ENCODE results near the genes CABYR, IMPACT and ZNF521.

GRCh38 chr18:24015805-24016453, 1.4 kb downstream of the TTC39C start:
- PRO-cap: no peak
- RAMPAGE, long total RNA, 2 experiments: no peak in any of the 2 experiments

DNA sequence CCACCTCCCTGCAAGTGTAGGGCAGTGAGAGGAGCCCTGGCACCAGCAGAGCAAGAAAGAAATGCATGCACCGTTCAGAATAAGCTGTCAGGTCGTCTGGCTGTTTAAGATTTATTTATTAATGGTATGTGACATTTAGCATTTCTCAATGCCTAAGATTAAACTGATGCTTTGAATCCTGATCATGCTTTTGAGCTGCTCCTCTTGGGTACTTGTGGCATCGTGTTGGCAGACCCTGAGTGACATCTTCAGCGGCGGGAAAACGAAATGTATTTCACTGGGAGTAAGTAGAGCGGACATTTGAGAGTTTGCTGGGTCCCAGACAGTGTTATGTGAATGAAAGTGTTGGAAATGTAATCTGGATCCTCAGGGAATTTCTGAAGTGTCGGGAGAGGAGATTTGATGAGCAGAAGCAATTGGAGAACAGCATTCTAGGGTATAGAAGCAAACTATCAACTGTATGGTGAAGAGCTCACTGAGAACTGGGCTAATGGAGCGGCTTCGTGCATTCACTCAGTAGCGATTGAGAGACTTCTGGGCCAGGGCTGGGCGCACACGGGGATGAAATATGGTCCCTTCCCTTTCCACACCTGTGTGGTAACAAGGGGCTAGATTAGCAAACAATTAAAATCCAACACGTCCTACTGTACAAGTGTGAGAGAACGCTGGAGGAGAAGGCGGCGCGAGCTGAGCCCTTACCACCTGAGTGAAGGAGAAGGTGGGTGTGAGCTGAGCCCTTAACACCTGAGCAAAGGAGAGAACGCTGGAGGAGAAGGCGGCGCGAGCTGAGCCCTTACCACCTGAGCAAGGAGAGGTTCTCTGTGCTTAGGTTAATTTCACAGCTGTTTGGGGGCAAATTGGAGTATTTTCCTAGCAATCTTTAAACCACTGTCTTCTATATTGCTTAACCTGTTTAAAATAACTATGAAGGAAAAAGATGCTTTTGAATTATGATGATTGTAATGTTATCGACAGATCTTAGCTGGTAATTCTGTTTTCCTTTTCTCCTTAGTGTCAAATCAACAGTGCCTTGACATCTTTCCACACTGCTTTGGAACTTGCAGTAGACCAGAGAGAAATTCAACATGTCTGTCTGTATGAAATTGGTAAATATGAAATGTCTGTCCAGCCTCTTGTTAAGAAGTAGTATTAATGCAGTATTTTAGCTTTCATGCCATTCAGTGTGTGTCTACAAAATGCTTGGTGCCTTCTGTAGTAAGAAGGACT, 24.9 kb upstream of the CABYR start:
- PRO-cap: no peak
- RAMPAGE, long total RNA, 2 experiments: no peak in any of the 2 experiments

GRCh38 chr18:24138406-24139708, at the start of gene CABYR:
Gene CABYR (plus strand): TSS chr18:24139062.
- PRO-cap: bidirectional peak, plus-strand start at chr18:24139062, minus-strand start at chr18:24138913
- RAMPAGE, long total RNA, 2 experiments: start-site peak on the plus strand in 1 of 2 experiments, at chr18:24139059-24139063 at its widest, 147 reads per replicate

GRCh38 chr18:24177054-24177560, 38.2 kb downstream of the CABYR start:
- PRO-cap: no peak
- RAMPAGE, long total RNA, 2 experiments: no peak in any of the 2 experiments

- PRO-cap: bidirectional peak, plus-strand start at chr18:24426785, minus-strand start at chr18:24426615
- RAMPAGE, long total RNA, 2 experiments: start-site peak on the plus strand in 2 of 2 experiments, at chr18:24426663-24426748 at its widest, 1,174 to 1,530 reads per replicate
These were observed at the start of gene IMPACT for GRCh38 chr18:24426127-24427354. Gene IMPACT (plus strand): TSS chr18:24426670.

DNA sequence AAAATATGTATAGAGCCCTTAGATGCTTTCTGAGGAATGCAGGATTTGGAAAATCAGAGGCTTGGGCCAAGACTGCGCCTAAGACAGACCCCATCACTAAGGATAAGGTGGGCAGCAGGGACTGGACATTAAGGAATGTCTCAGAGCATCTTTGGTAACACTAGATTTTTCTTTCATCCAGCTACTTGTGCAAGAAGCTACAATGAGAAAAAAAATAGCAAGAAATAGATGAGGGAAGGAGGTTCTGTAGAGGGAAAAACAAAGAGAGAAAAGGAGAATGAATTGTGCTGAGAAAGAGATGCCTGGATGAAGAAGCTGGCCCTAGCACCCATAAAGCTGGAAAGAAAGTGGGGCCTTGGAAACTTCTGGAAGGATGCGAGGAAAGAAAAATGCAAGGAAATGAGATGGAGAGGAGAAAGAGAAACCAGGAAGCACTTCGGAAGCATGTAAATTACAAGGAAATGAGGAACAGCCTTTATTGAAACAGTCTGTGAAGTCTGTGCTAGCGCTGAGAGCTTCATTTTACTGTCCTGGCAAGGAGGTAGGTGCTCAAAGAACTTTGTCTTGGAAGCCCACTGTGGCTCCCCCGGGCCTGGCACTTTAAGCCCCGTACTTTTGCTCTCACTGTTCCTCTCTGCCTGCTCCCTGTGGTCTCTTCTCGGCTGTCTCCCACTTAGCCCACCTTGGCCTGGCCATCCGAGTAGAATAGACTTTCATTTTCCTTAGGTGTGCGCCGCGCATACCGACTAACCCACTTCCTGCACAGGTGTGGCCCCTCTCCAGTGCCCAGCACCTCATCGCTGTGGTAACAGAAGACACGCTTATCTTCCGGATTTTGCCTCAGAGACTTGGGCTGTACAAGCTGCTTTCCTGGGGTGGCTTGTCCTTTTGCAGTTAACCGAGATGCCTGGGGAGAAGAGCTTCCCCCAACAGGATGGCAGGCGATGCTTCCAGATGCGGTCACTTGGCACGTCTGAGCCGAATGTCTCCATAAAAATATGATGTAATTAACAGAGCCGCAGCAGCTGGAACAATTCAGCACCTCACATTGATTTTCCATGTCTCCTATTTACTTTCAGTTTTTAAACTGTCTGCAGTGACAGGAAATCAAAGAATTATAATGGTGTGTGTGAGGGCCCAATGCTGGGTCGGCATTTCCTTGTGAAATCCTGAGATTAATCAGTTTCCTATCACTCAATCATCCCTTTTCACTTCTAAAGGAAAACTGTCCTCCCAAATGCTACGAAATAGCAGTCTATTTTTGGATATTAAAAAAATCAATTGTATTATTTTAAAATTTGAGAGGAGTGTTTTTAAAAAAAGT, 199.6 kb downstream of the HRH4 start:
- PRO-cap: no peak
- RAMPAGE, long total RNA, 2 experiments: no peak in any of the 2 experiments

DNA sequence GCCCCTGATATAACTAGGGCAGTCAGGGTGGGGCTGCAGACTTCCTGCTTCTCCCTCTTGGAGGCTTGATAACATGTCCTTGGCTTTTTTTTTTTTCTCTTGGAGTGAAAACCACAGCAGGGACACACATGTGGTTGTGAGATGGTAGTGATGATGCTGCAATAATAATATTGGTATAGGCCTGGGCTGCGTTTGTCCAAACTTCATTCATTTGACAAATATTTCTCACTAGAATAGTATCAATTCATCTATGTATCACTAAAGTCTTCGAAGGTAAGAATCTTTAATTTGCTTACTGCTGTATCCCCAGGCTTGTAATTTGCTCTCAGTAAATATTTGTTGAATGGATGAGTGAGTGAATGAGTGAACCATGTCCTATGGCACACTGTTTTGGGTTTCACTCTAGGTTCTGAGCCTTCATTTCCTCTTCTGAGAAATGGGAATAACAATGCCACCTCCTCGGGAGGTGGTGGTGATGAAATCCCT, 437.6 kb downstream of the ZNF521 start:
- PRO-cap: no peak
- RAMPAGE, long total RNA, 2 experiments: no peak in any of the 2 experiments

- PRO-cap: no peak
- RAMPAGE, long total RNA, 2 experiments: no peak in any of the 2 experiments
These were observed 363.5 kb downstream of the ZNF521 start for GRCh38 chr18:24988411-24988847.

DNA sequence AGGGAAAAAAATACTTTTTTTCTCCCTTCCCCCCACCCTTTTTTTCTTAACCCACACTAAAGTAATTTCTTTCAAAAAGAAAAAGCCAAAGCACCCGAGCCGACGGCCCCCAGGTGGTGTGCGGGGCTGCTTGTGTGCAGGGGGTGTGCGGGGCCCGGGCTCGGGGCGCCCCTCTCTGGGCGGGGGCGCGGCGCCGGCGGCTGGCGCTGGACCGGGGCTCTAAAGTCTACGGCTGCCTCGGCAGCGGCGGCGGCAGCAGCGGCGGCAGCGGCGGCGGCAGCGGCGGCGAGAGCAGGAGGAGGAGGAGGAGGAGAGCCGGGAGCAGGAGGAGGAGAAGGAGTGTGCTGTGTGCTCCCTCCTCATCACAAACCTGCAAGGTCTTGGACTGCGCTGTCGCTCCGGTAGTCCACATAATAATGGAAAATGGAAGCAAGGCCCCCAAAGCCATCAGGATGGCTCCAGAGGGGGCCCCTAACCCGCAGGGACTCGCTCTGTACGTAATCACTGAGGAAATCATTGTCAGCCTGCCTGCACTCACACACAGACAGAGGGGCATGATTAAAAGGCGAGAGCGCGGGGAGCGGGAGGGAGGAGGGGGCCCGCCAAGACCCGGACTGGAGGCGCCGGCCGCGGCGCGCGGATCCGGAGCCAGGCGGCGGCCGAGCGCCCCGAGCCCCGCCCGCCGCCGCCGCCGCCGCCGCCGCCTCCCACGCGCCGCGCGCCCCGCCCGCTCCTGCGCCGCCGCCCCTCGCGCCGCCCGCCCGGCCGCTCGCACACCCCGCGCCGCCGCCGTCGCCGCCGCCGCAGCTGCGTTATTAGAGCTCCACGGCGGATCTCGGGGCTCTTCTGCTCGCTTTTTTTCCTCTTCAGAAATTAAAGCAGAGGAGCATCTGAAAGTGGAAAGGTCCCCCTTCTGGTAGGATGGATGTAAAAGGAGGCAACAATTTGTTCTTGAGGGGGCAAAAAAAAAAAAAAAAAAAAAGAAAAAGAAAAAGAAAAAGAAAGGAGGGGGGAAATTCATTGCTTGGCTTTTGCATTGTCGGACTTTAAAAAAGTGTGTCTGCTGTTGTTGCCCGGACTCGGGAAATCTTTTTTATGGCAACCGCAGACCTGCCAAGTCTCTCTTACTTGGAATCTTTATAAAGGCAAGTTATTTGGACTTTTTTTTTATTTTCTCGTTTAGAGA, at the start of gene ZNF521:
Gene ZNF521, minus strand, starts transcription at position 532 of the 1,186 bp plus-strand sequence.
- PRO-cap: bidirectional peak, plus-strand start at position 362 of the sequence, minus-strand start at position 372 of the sequence; bidirectional peak, plus-strand start at position 804 of the sequence, minus-strand start at position 616 of the sequence
- RAMPAGE, long total RNA, 2 experiments: start-site peak on the minus strand in 1 of 2 experiments, centred at position 528 of the sequence, 64 reads per replicate

- PRO-cap: no peak
- RAMPAGE, long total RNA, 2 experiments: no peak in any of the 2 experiments
These were observed 323.5 kb upstream of the ZNF521 start for GRCh38 chr18:25675366-25675975.

DNA sequence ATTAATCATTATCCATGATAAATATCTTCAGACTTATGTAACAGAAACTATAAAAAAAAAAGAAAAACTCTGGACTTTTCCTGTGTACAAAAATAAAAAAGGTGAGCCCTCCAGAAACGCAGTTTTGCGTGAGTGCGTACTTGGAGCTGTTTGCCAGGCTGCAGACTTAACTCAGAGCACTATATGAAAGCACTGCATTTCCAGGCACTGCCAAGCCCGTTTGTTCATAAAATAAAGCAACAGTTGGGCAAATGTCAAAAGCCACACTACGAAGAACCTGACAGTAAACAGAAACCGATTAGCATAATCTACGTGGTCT, 1.3 kb downstream of the SS18 start:
- PRO-cap: no peak
- RAMPAGE, long total RNA, 2 experiments: no peak in any of the 2 experiments

DNA sequence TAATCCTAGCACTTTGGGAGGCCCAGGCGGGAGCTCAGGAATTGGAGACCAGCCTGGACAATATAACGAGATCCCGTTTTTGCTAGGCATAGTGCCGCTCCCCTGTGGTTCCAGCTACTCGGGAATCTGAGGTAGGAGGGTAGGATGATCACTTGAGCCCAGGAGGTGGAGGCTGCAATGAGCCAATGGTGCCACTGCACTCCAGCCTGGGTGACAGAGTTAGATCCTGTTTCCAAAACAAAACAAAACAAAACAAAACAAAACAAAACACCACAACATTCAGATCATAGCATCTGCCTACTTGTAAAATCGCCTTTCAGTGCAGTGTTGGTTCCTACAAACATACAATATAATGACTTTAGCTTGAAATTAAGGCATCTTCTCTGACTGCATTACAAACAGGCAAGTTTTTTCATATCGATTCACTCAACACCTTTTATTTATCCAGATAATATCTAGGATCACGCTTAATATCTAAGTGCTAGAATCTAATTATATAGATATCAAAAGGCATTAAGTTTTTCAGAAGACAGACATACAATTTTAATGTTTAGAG, 836 bp upstream of the TAF4B start:
- PRO-cap: no peak
- RAMPAGE, long total RNA, 2 experiments: no peak in any of the 2 experiments

DNA sequence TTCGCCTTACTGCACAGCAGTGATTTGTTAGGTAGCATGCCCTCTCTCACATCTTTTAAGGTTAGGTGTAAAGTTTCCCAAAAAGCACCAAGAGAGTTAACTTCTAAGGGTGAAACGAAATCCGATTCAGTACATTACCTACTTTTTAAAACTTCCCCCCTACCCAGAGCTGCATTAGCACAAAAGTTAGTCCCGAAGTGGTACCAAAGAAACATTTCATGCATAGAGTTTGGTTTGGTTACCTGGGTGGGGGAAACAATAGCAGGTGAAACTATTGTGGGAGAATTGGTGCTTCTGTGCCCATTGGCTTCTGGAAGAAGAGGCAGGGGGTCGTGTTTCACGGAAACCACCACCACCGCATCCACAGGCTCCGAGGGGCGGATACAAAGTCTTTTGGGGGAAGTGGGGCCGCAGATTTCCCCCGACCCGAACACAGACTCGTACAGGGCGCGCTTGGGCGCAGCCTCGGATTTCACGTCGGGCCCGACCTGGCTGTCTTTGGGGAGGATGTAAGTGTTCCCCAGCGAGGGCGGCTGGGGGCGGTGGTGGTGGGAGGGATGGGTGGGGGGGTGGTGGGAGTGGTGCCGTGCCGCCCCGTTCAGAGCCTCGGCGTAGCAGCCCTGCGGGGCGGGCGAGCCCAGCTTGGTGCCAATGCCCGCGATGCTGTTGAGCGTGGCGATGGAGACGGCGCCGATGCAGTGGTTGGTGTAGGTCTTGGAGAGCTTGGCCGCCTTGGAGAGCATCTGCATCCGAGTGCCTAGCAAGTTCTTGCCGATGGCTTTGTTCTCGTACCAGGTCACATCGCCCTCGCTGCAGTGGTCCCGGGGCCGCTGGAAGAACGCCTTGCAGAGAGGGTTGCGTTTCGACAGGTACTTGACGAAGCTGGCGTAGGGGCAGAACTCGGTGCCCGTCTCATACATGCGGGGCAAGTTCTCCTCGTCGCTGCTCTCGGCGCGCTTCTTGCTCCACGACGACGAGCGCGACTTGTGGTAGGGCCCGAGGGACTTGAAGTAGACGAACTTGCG, 1.6 kb downstream of the KCTD1 start:
- PRO-cap: no peak
- RAMPAGE, long total RNA, 2 experiments: no peak in any of the 2 experiments

DNA sequence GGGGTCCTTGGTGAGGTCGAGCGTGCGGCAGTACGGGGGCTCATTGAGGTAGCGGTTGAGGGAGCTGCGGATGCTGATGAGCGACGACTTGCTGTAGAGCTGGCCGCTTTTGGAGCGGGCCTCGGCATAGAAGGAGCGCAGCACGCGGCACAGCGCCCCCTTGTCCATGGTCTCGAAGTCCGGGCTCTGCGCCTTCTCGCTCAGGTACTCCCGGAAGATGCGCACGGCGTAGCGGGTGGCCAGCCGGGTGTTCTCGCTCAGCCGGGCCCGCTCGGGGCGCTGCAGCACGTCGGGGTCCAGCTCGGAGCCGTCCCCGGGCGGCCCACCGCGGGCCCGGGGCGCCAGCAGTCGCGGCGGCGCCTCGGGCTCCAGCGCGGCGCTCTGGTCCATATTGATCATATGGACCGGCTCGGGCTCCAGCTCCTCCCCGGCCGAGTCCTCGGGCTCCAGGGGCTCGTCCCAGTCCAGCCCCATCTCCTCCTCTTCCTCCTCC, 532 bp downstream of the KCTD1 start:
- PRO-cap: bidirectional peak, plus-strand start at position 203 of the sequence, minus-strand start at position 174 of the sequence
- RAMPAGE, long total RNA, 2 experiments: no peak in any of the 2 experiments

- PRO-cap: no peak
- RAMPAGE, long total RNA, 2 experiments: no peak in any of the 2 experiments
These were observed 1.4 kb downstream of the AQP4 start for GRCh38 chr18:26863897-26864700.

- PRO-cap: no peak
- RAMPAGE, long total RNA, 2 experiments: no peak in any of the 2 experiments
These were observed 41.3 kb downstream of the CHST9 start for GRCh38 chr18:27143762-27144190.

GRCh38 chr18:27231220-27231748, 46.2 kb upstream of the CHST9 start:
- PRO-cap: no peak
- RAMPAGE, long total RNA, 2 experiments: no peak in any of the 2 experiments

GRCh38 chr18:27993332-27993680, 183.6 kb downstream of the CDH2 start:
- PRO-cap: no peak
- RAMPAGE, long total RNA, 2 experiments: no peak in any of the 2 experiments

- PRO-cap: no peak
- RAMPAGE, long total RNA, 2 experiments: no peak in any of the 2 experiments
These were observed 90.1 kb downstream of the CDH2 start for GRCh38 chr18:28086866-28087105.

GRCh38 chr18:28127211-28127686, 49.7 kb downstream of the CDH2 start:
- PRO-cap: no peak
- RAMPAGE, long total RNA, 2 experiments: no peak in any of the 2 experiments

Data from prostate gland (tissue), 2 donors.